SP-49 (cell line): Measurements from ENCODE around the genes FBXO2 and C1orf167.

GRCh38 chr1:10555432-10556039 is 80.8 kb downstream of the PEX14 start:
- PRO-cap, result no peak

DNA sequence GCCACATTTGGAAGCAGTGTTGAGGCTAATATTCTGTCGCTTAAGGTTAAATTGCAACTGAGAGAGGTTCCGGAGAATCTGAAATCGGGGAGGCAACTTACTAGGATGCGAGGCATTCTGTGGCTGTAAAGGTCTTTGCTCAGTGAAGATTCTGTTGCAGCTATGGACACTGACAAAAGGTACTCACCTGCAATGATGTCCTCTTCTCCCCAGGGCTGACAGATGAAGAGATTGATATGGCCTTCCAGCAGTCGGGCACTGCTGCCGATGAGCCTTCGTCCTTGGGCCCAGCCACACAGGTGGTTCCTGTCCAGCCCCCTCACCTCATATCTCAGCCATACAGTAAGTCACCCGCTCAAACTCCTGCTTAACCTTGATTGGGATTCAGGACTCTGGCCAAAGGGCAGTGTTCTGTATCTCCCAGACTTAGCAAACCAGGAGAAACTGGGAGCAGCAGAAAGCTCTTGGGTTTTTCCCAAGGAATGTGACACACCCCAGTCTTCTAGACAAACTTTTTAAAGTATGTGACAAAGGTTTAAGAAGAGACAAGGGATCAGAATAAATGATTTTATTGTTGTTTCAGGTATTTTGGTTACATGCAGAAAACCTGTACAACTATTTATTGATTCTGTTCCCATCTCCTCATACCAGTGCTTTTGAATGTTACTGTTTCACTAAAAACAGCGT is 124.4 kb downstream of the PEX14 start:
- PRO-cap, result no peak

- PRO-cap, result no peak
Observed at GRCh38 chr1:10629502-10629771, 154.7 kb downstream of the PEX14 start.

- PRO-cap, result no peak
Observed at GRCh38 chr1:10648767-10649966, 147.3 kb downstream of the CASZ1 start.

- PRO-cap, result no peak
Observed at GRCh38 chr1:10664287-10664923, 132.0 kb downstream of the CASZ1 start.

DNA sequence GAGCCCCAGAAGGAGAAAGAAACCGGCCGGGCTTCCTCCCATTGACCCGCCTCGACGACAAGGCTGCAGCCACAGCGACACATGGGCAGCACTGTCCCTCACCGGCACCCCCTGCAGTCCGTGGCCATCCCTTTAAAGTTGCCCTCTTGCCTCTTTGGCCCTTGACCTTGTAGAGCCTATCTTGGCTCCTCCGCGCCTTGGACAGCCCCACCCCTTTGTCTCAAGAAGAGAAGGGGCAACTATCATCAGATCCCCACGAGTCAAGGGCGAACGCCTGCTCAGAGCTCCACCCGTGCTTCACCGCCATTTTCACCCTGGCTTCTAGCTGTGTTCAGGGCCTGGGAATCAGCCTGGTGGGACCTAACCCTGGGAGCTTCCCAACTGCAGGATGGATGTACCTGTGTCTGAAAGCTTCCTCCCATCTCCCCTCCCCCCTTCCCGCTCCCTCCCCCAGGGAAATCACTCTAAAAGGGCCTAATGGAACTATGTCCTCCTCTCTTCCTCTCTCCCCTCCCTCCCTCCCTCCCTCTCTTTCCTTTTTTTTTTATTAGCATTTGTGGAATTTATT is 105.8 kb downstream of the CASZ1 start:
- PRO-cap, result no peak

GRCh38 chr1:10693073-10693391 is 103.4 kb downstream of the CASZ1 start:
- PRO-cap, result no peak

- PRO-cap, result no peak
Observed at GRCh38 chr1:10754281-10754843, 42.1 kb downstream of the CASZ1 start.

GRCh38 chr1:10781160-10781660 is 15.2 kb downstream of the CASZ1 start:
- PRO-cap, result no peak

DNA sequence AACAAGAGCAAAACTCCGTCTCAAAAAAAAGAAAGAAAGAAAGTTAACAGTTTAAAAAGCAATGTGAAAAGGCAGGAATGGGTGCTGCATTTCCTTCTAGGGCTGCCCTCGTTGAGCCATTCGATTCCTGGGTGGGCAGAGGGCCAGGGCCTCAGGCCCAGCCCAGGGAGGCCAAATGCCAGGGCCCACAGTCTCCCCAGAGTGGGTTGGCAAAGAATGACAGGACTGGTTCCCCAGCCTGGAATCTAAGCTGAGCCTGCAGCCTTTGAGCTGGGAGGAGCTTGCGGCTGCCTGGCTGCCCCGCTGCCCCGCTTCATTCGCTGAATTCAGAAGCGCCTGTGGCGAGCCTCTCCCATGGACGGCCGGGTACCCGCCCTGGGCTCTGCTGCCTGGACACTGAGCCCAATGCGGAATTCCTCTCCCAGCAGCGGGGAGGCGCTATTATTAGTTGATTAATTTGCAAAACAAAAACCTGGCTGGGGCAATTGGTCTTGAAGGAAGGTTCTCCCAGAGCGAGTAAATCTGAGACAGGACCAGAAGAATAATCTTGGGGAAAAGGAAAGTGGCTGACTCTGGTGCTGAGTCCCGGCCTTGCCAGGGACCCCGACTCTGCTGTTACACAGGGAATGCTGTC is 1.7 kb downstream of the C1orf127 start:
- PRO-cap, result no peak

DNA sequence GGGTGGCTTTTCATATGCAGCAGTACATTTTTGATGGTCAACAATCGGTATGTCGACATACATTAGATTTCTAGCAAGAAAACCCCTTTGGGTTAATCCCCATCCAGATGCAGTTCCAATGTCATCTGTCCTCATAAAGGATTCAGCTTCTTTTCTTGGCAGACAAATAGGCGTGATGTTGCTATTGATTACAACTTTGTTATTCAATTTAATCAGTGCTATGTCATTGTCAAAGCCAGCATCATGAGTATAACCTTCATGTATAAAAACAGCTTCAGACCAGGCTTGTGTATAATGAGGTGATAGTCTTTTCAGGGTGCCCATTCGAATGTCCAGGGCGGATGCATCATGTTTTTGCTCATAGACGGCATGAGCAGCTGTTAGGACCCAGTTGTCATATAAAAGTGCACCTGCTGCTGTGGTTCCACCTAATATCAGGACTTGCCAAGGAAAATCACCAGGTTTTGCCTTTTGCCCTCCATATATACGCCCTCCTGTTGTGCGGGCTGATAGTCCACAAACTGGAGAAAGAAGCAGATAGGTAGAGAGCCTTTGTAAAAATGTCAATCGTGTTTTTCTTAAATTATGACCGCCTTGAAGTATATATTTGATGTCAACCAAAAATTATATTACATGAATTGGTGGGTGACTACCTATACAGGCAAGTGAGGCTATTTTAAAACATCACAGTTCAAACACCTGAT is 14.8 kb downstream of the TARDBP start:
- PRO-cap, result no peak

GRCh38 chr1:11056373-11056970 is 3.3 kb downstream of the SRM start:
- PRO-cap, result no peak

DNA sequence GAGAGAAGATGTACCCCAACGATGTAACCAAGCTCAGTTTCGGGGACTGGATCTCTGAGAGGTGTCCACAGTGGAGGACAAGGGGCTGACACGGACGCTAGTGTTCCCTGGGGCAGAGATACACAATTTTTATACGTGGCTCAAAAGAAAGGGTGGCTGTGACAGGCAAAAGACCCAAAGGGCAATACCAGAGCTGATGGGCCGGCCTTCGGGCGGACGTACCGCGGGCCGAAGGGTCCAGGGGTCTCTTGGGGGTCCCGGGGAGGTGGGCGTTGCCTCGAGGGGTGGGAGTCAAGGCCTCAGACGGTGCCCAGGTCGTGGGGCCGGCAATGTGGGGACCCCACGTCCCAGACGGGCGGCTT is 370 bp downstream of the MTOR start:
- PRO-cap, result no peak

- PRO-cap, result no peak
Observed at GRCh38 chr1:11654071-11655195, at the start of gene FBXO2. FBXO2 (minus strand) TSS chr1:11654429.

GRCh38 chr1:11707657-11708067 is 16.2 kb downstream of the DRAXIN start:
- PRO-cap, result no peak

GRCh38 chr1:11761834-11762459 is at the start of gene C1orf167:
C1orf167 (plus strand) TSS chr1:11762193.
- PRO-cap, result no peak

GRCh38 chr1:11788487-11789333 is 17.1 kb downstream of the MTHFR start:
- PRO-cap, result no peak

GRCh38 chr1:11872525-11873245 is 13.9 kb upstream of the NPPB start:
- PRO-cap, result no peak

DNA sequence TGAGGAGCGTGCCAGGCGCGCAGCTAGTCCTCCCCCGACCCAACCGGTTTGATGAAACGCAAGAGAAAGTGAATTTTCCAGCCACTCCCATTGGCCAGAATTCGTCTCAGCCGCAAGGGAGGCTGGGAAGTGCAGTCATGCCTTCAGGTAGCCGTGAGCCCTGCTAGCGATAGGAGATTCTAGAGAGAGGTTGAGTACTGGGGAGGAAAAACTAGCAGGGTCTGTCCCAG is 17.4 kb downstream of the KIAA2013 start:
- PRO-cap, result bidirectional peak, plus-strand start at position 193 of the sequence, minus-strand start at position 50 of the sequence

- PRO-cap, result no peak
Observed at GRCh38 chr1:12159748-12160181, 7.0 kb upstream of the TNFRSF1B start.